Mammary epithelial cell (primary cell): ENCODE results near the genes SELE and C1orf105.

- CAGE, long polyA plus RNA: no peak
- RRBS: 2% methylated on average over 7 of the region's 22 CpGs
These were observed 541 bp downstream of the ATP1B1 start for GRCh38 chr1:169107028-169107434.

DNA sequence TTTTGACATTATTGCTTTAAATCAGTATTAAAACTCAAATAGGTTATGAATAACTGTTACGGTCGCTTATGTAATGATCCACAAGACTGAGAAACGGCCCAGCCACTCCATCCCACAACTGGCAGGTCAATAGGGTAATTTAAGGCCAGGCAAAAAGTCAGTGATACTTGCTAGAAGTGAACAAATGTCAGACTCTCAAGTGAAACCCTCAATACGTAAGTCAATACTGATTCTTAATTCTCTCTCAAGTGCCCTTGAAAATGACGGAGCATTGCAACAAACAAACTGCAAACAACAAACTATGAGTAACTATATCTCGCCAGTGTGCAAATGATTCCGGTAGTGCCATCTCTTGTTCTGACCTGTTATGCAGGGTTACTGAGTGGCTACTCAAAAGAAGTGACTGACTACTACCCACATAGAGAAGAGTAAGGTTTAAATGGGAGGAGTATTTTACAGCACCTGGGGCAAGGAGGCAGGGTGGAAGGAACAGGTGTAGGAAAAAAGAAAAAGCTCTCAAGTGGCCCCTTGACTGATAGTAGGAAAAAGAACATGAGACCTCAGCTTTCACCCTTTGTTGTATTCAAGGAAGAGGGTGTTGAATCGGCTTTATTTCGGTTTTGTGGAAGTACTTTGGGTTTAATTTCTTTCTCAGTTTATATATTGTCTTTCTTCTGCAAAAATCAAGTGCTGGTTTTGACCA is 1.6 kb downstream of the SLC19A2 start:
- CAGE, long polyA plus RNA: no peak
- RRBS: no CpG with 5 or more reads among the region's 9 CpGs

- CAGE, long polyA plus RNA: no peak
- RRBS: no CpG with 5 or more reads among the region's 14 CpGs
These were observed 3.1 kb downstream of the SELL start for GRCh38 chr1:169707986-169709050.

DNA sequence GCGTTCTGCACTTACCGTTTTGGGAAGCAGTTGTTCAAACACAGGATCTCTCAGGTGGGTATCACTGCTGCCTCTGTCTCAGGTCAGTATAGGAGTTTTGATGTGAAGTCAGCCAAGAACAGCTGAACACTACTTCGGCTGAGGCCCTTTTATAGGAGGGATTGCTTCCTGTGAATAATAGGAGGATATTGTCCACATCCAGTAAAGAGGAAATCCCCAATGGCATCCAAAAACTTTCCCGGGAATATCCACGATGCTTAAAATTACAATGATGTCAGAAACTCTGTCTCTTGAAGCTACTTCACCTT is at the start of gene SELE:
Gene SELE, minus strand, starts transcription at position 124 of the 308 bp plus-strand sequence.
- CAGE, long polyA plus RNA: no peak
- RRBS: no CpG with 5 or more reads among the region's 5 CpGs

DNA sequence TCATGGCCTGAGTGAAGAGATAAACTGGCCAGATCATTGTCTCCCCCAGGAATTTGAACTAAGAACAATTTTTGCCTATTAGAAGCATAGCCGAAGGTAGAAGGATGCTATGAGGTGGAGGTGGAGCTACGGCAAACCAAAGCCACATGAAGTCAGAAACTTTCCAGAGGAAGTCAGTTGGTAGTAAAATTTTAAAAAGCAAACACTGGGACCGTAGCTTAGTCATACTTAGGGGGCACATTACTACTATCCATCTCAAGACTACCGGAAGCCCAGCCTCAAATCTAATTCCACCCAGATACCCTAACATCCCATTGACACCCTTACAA is 2.7 kb downstream of the SCYL3 start:
- CAGE, long polyA plus RNA: no peak
- RRBS: no CpG with 5 or more reads among the region's 4 CpGs

DNA sequence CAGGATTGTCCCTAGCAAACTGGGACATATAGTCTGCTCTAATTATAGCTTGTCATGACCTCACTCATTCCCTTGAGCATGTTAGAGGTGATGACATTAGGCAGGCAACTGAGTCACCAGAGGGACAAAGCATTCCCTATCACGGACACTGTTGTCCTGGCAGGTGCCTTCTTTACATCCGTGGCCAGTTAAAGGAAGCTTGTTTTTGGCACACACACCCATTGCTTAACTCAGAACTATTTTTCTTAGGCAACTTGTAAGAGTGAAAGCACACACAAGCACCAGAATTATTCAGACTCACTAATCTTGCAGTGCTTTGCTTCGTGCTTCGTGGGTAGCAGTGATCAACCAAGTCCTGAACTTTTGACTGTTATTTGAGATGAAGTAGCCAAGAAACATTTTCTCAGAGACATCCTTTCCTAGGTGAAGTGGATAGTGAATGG is 65.7 kb downstream of the PRRX1 start:
- CAGE, long polyA plus RNA: no peak
- RRBS: no CpG with 5 or more reads among the region's 4 CpGs

DNA sequence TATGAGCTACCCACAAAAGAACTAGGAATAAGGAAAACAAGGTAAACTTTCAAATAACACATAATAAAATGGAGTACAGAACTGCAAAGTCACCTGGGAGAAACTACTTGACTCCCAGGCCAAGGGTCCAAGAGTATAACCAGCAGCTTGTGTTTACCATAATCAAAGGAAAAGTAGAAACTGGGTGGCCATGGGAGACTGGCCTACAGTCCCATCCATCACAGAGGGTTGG is 227 bp upstream of the FMO3 start:
- CAGE, long polyA plus RNA: no peak

DNA sequence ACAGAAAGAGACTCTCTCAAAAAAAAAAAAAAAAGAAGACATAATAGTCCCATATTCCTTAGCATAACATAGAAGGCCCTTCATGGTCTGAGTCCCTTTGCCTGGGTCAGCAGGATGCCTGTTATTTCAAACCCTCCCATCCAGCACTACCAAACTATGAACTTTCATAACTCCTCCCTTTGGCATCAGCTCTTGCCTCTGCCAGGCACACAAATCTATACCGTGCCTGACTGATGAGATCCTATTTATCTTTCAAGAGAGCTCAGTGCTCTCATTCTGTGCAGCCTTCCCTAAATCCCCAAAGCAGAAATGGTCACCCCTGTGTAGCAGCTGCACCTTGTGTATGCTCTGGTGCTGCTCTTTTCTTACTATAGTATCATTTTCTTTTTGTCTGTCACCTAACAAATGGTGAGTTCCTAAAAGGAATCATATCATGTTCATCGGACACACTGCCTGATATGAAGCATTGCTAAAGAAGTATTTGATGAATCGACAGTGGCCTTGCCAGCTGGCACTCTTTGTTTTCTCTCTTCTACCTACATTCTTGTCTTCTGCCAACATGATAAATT is 29.8 kb downstream of the FMO4 start:
- CAGE, long polyA plus RNA: no peak
- RRBS: no CpG with 5 or more reads among the region's 3 CpGs

- CAGE, long polyA plus RNA: no peak
- RRBS: no CpG with 5 or more reads among the region's 5 CpGs
These were observed 64.6 kb upstream of the MYOCOS start for GRCh38 chr1:171556994-171558316.

- CAGE, long polyA plus RNA: no peak
- RRBS: no CpG with 5 or more reads among the region's 2 CpGs
These were observed 27.0 kb upstream of the MYOCOS start for GRCh38 chr1:171595109-171595475.

DNA sequence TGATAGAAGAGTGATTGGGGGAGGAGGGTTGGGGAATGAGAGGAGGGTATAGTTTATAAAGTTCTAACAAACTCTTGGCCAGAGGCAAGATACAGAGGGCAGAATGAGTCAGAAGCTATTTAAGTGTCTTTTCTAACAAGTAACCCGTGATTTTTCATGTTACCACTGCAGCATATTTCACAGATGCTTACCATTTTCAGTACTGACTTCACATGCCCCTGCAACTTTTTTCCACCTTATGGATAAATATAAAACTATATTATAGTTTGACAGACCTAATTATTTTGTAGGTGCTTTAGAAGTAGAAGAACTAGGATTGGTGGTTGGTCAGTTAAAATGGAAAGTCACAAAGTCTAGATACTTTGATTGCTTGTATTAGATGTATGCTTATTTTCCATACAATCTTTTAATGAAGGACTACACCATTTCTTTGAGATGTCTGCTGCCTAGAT is 26.5 kb upstream of the MYOCOS start:
- CAGE, long polyA plus RNA: no peak
- RRBS: no CpG with 5 or more reads among the region's 1 CpG

- CAGE, long polyA plus RNA: no peak
- RRBS: no CpG with 5 or more reads among the region's 1 CpG
These were observed 164.6 kb downstream of the DNM3 start for GRCh38 chr1:172005795-172006448.

- CAGE, long polyA plus RNA: no peak
- RRBS: no CpG with 5 or more reads among the region's 2 CpGs
These were observed 281.8 kb upstream of the C1orf105 start for GRCh38 chr1:172138713-172138966.

- CAGE, long polyA plus RNA: no peak
- RRBS: no CpG with 5 or more reads among the region's 6 CpGs
These were observed 27.2 kb upstream of the C1orf105 start for GRCh38 chr1:172393264-172393736.

GRCh38 chr1:172420417-172420792 is at the start of gene C1orf105:
C1orf105 (plus strand) TSS chr1:172420685.
- CAGE, long polyA plus RNA: no peak
- RRBS: no CpG with 5 or more reads among the region's 1 CpG

GRCh38 chr1:172500252-172500657 is 32.7 kb upstream of the SUCO start:
- CAGE, long polyA plus RNA: no peak
- RRBS: no CpG with 5 or more reads among the region's 2 CpGs

GRCh38 chr1:172661024-172661478 is 2.1 kb downstream of the FASLG start:
- CAGE, long polyA plus RNA: no peak
- RRBS: no CpG with 5 or more reads among the region's 2 CpGs

DNA sequence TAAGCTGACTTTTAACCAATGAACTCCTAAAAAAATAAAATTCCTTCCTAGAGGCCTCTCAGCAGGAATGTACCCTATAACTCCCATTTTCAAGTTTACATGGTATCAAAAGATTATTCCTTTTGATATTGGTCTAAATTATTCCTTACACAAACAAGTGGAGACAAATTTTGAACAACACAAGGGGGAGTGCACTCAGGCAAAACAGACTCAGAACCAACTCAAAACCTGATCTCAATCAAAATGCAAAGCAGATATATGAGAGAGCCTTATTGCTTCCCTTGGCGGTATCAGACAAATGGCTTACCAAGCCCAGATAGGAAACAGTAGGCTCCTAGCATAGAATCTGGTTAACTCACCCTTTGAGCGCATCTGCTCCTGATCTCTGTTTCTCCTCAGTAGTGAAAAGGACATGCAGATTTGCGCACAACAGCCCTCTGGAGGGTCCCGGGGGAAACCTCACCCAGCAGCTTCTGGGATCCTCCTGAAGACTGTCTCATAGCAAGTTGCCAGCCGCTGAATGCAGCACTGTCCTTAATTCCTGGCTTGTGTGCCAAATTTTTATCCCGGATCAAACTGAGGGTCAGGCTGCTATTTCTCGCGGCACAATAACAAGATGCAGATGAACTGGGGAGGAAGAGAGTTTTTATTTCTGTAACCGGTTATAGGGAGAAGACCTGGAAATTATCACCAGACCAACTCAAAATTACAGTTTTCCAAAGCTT is 192.1 kb downstream of the FASLG start:
- CAGE, long polyA plus RNA: no peak
- RRBS: no CpG with 5 or more reads among the region's 9 CpGs

DNA sequence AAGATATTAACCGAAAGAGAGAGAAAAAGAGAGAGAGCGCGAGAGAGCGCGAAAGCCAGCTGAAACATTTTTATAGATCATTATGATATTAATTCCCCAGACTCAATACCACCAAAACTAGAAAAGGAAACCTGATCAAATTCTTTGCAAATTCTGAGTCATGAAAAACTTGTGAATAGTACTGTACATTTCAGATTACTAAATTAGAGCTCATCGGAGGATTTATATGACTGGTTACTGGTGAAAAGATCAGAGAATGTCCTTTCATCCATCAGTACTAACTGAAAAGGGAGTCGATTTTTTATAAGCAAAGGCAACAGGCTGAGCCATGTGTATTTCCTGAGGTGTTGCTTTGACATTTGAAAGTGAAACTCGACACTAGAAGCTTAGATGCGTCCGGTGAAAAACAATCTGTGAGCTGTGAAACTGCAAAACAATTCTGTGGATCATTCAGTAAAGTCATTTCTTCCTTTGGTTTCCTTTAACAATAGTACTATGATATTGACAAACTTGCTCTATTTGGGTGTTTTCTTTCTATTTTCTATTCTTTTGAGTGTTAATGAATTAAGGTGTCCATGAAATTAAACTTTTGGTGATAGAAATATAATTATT is 155.6 kb downstream of the TNFSF18 start:
- CAGE, long polyA plus RNA: no peak
- RRBS: no CpG with 5 or more reads among the region's 10 CpGs

- CAGE, long polyA plus RNA: no peak
- RRBS: no CpG with 5 or more reads among the region's 2 CpGs
These were observed 144.0 kb downstream of the TNFSF18 start for GRCh38 chr1:172906603-172907196.